LHCN-M2 (cell line): ENCODE data around the genes FOXN4 and GIT2.

- RAMPAGE, long total RNA, result no peak
Observed at GRCh38 chr12:109309011-109309165, 196 bp downstream of the FOXN4 start.

DNA sequence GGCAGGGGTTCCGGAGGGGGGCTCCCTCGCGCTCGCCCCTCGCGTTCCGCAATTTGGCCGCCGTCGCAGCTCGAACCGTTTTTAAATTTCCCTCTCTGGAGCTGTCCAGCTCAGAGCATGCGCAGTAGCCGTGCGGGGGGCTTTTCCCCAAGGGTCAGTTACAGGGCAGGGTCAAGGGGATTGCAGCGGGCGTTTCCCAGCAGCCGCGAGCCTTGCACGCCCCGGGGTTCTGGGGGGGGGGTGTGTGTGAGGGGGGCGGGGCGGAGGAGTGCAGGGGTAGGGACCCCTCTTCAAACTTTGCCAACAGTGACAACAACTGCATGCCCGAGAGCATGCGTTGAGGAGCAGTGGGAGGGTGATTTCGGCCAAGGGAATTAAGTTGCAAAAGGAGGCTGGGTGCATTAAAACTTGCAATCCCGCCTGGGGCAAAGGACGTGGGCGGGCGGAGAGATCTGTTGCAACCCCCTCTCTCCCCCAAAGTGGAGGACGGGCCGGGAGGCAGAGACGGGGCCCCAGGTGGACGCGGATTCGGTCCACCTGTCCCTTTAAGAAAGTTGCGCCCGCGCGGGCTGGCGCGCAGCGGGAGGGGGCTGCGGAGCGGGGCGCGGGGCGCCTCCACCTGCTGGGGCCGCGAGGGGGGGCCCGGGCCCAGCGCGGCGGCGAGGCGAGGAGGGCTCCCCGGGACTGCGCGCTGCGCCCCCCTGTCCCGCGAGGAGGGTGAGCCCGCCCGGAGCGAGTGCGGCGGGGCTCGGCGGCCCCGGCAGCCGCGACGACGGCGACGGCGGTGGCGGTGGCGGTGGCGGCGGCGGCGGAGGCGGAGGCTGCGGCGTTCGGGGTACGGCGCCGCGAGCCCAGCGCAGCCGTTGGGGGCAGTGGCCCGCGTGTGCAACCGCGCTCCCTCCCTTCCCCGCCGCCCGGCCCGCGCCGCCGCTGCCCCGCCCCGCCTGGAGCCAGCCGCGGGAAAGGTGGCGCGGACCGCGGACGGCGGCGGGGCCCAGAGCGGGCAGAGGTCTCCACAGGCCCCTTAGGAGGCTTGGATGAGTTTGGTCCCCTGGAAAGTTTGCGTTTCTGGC, at the start of gene FOXN4:
Gene FOXN4, minus strand, starts transcription at position 119 of the 1,073 bp plus-strand sequence.
- RAMPAGE, long total RNA, result no peak

DNA sequence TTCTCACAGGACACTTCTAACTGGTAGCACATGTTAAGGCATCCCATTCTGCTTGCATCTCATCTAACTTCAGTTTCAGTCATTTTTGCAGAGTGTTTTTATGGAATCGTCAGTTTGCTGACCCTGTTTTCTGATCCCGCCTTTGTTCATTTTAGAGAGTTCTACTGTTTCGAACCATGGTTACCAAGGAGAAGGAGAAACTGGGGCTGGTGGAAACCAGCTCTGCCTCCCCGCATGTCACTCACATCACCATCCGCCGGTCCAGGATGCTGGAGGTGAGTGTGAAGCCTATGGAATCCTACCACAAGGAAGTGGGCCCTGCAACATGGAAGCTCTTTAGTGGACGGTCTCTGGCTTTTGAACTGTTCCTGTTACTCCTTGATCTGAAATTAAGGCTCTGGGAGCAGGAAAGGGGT, 39.2 kb downstream of the UBE3B start:
- RAMPAGE, long total RNA, result no peak

DNA sequence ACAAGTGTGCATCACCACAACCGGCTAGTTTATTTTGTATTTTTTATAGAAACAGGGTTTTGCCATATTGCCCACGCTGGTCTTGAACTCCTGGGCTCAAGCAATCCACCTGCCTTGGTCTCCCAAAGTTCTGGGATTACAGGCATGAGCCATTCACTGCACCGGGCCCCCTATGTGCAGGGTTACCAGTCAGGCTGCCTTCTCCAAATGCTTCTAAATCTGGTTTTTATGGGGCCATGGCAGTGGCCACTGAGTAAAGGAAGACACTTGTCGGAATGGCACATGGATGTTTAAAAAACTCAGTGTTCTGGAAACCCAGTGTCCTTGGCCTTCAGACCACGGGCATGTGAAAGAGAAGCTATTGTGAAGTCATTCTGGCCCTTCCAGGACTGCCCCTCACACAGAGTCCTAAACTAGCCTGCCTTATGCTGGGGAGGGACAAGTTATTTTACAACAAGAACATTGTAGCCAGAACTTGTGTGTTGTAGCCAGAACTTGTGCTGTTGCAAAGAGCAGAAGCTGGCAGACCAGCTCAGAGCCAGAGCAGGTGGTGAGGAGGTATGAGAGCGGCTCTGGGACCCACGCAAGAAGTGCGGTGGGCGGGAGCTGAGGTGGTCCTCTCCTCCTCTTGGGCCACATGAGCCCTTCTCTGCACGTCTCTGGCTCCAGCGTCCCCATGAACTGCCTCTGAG, 32.8 kb downstream of the MMAB start:
- RAMPAGE, long total RNA, result no peak

- RAMPAGE, long total RNA, result no peak
Observed at GRCh38 chr12:109552151-109552839, 21.0 kb downstream of the MMAB start.

GRCh38 chr12:109579405-109580174, 6.0 kb downstream of the MVK start:
- RAMPAGE, long total RNA, result no peak

- RAMPAGE, long total RNA, result no peak
Observed at GRCh38 chr12:109625006-109625585, 51.5 kb downstream of the MVK start.

DNA sequence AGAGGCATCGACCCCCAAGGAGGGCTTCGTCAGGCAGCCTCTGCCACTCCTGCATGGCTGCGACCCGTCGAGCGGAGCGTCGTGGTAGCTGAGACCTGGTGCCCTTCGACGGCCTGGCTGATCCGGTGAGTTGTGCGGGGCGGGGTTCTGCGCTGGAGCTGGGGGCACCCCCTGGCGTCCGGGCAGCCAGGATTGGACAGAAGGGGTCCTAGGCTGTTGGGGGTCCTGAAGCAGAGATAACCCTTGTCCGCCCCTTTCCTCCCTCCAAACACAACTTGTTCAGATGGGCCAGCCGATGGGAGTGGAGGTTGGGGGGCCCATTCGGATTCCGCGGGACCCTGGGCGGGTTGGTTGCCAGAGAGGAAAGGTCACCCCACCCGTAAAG, 1.1 kb downstream of the FAM222A start:
- RAMPAGE, long total RNA, result no peak

GRCh38 chr12:109715977-109716909, 2.6 kb downstream of the FAM222A start:
- RAMPAGE, long total RNA, result no peak

- RAMPAGE, long total RNA, result no peak
Observed at GRCh38 chr12:109744346-109744761, 30.7 kb downstream of the FAM222A start.

DNA sequence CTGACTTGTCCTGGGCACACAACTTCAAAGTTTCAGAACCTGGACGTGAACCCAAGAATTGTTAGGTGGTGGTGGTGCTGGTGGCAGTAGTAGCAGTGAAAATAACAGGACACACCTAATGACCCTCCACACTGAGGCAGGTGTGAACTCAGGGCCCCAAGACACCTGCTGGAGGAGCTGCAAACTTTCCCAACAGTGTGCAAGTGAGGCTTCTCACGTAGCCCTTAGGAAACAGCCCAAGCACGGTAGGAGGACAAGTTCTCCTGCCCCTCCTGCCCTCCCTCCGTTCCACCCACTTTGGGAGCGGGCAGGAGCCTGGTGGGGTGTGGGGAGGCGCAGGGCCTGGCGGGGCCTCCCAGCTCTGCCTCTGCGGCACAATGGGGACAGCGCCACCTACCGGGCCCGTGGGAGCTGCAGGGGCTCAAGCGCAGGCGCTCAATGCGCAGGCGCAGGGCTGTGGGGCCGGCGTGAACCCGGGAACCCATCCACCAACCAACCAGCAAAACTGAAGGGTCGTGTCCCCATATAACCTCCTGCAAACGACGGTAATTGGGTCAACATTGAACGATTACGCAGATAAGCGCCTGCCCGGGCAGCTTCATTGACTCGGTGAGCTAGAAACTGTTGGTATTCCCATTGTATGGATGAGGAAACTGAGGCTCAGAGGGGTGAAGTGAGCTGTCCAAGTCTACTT, 12.0 kb upstream of the TRPV4 start:
- RAMPAGE, long total RNA, result no peak

DNA sequence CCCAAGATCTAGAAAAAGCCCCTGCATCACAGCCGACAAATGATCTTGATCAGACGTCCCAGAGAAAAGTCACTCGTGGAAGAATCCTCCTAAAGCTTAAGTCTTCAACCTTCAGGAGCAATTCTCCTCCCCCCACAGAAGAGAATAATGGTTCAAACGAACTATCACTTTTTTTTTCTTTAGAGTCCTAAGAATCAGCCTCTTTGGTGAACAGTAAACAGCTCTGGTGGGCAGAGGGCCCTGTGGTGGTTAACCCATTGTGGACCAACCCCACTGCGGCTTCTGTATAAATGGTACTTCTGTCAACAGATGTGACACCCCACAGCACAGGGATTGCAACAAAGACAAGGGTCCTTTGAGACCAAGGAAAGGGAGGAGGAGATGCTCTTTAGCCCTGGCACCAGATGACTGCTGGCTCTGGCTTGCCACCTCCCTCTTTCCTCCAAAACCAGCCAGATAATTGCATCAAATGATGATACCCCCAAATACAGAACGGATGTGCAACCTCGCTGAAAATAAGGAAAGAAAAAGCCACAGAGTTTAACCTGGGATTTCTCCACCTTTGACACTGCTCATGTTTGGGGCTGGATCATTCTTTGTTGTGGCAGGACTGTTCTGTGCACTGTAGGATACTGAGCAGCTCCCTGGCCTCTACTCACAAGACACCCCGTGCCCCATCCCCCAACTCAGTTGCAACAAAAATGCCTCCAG, 2.4 kb downstream of the GLTP start:
- RAMPAGE, long total RNA, result no peak

DNA sequence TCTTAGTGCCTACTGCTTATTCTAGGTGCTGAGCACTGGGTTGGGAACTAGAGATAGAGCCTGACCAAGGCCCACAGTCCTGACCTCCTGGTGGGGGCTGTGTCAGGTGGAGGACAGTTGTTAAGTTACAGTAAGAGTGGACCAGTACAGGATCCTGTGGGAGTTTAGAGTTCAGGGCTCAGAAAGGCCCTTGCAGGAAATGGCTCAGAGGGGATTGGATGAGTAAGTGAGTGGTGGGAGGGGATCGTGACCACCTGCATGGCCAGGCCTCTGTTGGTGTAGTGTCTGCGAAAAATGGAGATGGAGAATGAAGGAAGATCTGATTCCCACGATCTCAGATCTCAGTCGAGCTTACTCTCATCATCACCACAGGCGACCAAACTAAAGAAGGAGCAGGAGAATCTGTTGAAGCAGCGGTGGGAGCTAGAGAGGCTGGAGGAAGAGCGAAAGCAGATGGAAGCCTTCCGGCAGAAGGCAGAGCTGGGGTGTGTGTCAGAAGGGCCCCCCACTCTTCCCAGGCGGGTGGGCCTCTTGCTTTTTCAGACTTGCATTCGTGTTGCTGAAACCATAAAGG, 8.2 kb downstream of the TCHP start:
- RAMPAGE, long total RNA, result no peak

GRCh38 chr12:109948022-109949040, 47.8 kb downstream of the GIT2 start:
- RAMPAGE, long total RNA, result no peak

GRCh38 chr12:109996163-109996562, at the start of gene GIT2:
Gene GIT2, minus strand, starts transcription at chr12:109996368.
- RAMPAGE, long total RNA, result no peak

DNA sequence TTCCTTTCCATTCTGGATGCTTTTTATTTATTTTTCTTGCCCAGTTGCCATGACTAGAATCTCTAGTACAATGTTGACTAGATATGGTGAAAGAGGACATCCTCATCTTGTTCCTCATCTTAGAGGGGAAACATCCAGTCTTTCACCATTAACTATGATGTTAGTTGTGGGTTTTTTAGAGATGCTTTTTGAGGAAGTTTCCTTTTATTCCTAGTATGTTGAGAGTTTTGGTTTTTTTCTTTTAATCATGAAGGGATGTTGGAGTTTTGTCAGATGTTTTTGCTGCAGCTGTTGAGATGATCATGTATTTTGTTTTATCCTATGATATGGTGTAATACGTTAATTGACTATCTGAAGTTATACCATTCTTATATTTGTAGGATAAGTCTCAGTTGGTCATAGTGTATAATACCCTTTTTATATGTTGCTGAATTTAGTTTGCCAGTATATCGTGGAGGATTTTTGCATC, 8.8 kb downstream of the ANKRD13A start:
- RAMPAGE, long total RNA, result no peak

DNA sequence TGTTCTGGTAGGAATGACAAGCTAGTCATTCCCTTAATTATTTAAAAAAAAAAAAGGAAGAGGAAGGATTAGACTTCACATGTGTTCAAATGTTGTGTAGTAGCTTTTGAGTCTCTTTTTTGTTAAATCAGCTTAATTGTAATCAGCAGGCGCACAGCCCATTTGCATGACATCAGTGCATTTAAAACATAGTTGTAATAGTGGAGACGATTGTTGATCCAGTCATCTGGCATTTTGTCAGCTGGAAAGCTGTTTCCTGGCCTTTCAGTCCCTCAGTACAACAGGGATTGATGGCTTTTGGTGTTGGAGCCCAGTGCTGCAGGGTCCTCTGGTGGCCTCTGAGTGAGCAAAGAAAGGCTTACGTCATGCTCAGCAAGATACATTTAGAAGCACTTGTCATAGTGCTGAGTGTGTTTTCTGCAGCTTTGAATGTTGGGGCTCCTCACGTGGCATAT, 23.9 kb downstream of the C12orf76 start:
- RAMPAGE, long total RNA, result no peak

DNA sequence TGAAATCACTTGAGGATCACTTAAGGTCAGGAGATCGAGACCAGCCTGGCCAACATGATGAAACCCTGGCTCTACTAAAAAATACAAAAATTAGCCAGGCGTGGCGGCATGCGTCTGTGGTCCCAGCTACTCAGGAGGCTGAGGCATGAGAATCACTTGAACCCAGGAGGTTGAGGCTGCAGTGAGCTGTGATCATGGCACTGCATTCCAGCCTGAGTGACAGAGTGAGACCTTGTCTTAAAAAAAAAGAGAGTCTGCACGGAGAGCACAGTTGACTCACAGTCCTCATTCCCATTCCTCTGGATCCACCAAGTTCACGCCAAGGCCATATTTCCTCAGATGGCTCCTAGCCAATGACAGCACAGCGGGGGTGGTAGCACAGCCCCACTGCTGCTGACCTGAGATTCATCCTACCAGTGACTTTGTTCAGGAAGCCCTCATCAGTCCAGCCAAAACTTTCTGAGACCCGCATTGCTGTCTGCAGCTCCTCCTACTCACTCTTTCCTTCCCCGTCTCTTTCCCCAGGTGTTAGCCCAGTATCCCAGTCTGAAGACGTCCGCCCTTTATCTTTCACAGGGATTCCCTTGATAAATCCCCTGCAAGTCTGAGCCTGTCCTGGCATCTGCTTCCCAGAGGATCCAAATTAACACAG, 16.4 kb upstream of the IFT81 start:
- RAMPAGE, long total RNA, result no peak

- RAMPAGE, long total RNA, result no peak
Observed at GRCh38 chr12:110224235-110224937, 56.7 kb upstream of the ATP2A2 start.

GRCh38 chr12:110284217-110285267, 3.5 kb downstream of the ATP2A2 start:
- RAMPAGE, long total RNA, result no peak